ENCODE measurements around a stretch of chr10.

- PRO-cap = no peak
- RAMPAGE, long total RNA, 4 experiments = no peak in any of the 4 experiments
Observed at GRCh38 chr10:75440754-75441057, 9.3 kb downstream of the LRMDA start.

DNA sequence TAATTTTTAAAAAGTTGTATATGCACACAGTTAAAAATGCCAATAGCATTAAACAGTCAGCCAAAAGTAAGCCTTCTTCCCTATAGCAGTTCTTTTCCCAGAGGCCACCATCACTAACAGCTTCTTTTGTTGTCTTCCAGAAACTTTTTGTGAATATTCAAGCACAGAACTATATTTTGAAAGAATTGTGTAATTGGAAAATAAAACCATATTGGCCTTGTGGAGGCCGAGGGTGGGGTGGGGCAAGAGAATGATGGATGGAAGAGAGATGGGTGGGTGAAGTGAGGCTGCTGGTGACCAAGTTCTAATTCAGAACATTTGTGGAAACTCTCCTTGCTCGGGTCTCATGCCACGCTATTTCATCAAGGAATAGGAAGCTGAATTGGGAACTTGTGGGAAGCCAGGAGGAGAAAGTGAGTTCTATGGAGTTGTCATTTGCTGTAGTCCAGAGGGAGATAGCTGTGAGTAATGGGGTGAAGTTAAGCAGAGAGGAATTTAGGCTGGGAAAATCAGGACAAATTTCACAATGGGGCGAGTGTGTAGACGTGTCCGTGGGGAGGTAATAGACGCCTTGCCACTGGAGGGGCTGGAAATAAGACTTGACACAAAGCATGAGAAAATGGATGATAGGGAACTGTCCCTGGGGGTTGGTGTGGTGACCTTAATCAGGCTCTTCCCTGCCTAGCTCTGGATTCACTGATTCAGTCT, 339.2 kb downstream of the LRMDA start:
- PRO-cap = no peak
- RAMPAGE, long total RNA, 4 experiments = no peak in any of the 4 experiments

DNA sequence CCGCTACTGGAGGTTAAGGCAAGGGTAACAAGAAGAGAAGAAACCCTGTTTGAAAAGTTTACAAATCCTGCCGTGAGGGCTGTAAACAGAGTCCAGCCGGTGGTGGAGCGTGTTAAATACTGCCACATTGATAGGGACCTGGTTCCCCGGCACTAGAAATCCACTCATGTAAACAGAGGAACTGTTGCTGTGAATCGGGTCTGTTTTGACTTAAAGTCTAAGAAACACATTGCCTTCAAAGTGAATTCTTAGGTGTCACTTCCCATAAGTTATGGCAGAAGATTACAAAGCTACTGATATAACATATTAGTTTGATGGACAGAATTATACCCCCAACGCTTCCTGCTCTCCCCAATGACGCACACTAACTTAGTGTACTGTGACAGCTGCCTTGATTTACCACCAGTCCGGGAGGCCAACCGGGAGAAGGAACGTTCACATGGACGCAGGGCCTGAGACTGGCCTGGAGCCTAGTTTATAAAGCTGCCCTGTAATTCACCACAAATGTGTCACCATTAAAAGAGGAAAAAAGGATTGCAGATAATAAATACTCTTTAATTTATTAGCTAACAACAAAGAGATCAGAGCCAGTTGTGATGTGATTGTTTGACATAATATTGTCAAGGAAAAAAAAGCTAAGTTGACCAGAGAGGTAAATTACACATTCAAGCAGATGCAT, 820.5 kb downstream of the LRMDA start:
- PRO-cap = no peak
- RAMPAGE, long total RNA, 4 experiments = no peak in any of the 4 experiments

- PRO-cap = no peak
- RAMPAGE, long total RNA, 4 experiments = start-site peak on the plus strand in 1 of 4 experiments, at chr10:76444333-76444695 at its widest, 22 reads per replicate
Observed at GRCh38 chr10:76443970-76445043, 1012.9 kb downstream of the LRMDA start.

DNA sequence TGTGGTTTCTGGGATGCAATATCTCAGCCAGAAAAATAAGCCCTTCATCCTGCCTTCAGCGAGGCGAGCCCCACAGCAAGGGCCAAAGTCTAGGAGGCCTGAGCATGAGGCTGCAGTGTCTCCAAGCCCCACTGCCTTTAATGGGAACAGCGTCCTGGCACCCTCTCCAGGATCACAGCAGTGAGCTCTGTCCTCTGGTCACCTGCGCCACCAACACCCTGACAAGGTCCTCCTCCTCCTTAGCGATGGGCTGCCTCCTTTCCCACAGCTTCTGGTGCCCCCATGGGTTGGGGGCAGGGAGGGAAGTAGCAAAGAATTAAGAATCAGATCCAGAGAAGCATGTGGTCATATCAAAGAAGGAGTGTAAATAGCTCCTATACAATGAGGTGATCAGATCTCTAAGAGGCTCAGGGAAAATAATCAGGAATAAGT, 479.9 kb downstream of the KCNMA1 start:
- PRO-cap = no peak
- RAMPAGE, long total RNA, 4 experiments = no peak in any of the 4 experiments

- PRO-cap = no peak
- RAMPAGE, long total RNA, 4 experiments = no peak in any of the 4 experiments
Observed at GRCh38 chr10:77416701-77417308, 220.8 kb downstream of the KCNMA1 start.

DNA sequence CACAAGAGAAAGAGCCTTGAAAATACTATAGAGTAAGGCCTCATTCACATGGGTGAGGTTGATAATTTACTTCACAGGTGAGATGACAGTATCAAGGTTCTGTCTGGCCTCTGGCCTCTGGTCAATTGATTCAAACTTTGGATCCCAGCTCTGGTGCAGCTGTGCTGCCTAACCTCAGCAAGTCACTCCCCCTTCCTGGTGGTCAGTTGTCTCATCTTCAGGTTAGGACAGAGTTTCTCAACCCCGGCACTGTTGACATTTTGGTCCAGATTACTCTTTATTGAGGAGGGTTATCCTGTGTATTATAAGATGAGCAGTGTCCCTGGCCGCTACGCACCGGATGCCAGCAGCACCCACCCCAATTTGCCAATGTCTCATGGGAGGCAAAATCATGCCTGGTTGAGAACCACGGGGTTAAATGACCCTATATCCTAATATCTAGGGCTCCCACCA, 147.8 kb downstream of the KCNMA1 start:
- PRO-cap = no peak
- RAMPAGE, long total RNA, 4 experiments = no peak in any of the 4 experiments

DNA sequence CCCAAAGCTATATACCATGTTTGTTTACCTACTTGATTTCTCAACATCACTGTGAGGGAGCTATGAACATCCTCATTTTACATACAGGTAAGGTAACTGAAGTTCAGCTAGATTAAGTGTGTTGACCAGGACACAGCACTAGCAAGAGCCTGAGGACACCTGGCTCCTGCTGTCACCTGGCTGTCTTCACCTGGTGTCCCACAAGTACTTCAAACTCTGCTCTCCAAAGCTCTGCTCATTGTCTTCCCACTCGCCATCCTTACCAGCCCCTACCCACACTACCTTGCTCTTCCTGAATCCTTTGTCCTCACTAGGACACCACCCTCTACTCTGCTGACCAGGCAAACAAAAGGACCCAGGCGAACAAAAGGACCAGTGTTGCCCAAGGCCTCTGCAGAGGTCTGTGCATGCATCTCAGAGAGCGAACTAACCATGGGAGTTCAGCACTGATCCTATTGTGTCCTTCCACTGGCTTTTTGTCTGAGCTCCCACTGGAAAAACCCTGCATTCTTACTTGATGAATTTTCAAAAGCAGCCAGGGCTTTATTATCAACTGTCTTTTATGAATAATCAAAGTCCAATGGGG, 140.9 kb downstream of the KCNMA1 start:
- PRO-cap = no peak
- RAMPAGE, long total RNA, 4 experiments = no peak in any of the 4 experiments

DNA sequence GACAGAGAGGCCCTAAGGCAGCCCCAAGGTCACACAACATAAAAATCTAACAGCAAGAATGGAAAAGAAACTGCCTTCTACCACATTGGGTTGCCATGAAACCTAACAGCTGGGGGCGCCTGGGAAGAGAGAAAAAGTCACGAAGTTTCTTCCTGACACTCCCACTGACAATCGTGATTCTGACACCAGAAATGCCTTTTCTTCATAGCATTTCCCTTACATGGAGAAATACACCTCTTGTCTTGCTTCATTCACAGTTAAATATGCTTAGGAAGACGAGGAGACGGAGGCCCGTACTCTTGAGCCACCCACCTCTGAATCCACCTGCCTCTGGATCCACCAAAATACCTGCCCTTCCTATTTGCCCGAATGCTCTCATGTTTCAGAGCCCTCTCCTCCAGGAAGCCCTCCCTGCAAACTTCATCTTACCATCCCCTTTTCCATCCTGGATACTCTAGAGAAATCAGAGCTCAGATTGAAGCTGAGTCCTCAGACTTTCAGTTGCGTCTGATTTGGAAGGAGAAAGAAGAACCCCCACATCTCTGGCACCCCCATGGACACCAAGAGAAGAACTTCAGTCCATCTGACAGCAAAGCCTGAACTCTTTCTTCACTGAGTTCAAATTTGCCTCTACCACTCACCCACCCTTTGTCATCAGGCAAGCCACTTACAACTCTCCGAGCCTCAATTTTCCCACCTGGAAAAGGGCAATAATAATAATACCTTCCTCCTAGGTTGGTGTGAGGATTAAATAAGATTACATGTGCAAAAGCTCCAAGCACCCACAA, 135.4 kb downstream of the KCNMA1 start:
- PRO-cap = no peak
- RAMPAGE, long total RNA, 4 experiments = no peak in any of the 4 experiments

GRCh38 chr10:77552101-77552636, 85.4 kb downstream of the KCNMA1 start:
- PRO-cap = no peak
- RAMPAGE, long total RNA, 4 experiments = no peak in any of the 4 experiments

GRCh38 chr10:77553636-77553949, 84.0 kb downstream of the KCNMA1 start:
- PRO-cap = no peak
- RAMPAGE, long total RNA, 4 experiments = no peak in any of the 4 experiments

DNA sequence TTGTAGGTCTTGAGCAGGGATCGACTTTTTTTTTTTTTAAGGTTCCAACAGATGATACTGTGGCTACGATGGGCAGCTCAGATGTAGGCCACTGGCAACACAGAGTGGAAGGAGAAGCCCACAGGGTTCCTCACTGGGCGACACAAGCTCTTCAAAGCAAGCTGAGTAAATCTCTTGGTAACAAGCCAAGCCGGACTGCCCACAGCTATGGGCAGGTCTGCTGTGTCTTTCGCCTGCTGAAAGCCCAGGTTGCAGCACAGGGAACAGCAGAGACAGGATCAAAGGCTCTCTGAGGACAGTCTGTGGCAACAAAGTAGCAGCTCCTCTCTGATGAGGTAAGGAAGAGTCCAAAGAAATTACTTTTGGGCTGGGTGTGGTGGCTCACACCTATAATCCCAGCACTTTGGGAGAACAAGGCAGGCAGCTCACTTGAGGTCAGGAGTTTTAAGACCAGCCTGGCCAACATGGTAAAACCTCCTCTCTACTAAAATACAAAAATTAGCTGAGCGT, 83.6 kb downstream of the KCNMA1 start:
- PRO-cap = no peak
- RAMPAGE, long total RNA, 4 experiments = no peak in any of the 4 experiments

DNA sequence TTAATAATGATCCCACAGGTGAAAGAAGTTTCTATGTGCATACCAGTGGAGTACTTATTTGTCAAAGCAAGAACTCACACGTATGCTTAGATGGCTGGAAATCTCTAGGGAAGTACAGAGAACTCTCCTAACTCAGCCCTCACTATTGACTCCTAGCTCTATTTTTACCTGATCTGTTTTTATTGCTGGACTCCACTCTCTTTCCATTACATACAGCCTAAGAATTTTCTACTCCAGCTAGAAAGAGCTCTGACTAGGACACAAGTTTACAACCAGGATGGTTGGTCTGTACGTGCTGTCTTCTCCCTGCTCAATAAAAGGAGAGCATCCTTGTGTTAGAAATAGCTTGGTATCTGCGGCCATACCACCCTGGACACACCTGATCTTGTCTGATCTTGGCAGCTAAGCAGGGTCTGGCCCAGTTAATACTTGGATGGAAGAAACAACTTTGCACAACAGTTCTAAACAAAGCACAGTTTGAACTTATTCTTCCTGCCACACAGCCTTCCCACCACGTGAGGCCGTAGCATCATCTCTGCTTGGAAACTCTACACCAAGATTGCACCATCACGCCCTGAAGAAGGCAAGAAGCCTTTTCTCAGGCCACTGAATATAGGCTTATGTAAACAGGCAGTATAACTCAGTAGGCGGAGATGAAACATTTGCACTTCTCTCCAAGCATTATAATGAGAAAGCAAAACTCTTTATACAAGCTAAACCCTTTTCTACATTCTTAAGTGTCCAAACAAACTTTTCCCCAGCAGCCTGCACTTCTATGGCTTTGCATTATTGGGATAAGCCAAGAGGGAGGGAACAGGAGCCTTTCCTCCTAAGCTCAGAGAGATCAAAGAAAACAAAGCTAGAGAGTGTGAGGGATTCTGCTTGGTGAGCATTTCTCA, 50.7 kb downstream of the KCNMA1 start:
- PRO-cap = no peak
- RAMPAGE, long total RNA, 4 experiments = no peak in any of the 4 experiments

DNA sequence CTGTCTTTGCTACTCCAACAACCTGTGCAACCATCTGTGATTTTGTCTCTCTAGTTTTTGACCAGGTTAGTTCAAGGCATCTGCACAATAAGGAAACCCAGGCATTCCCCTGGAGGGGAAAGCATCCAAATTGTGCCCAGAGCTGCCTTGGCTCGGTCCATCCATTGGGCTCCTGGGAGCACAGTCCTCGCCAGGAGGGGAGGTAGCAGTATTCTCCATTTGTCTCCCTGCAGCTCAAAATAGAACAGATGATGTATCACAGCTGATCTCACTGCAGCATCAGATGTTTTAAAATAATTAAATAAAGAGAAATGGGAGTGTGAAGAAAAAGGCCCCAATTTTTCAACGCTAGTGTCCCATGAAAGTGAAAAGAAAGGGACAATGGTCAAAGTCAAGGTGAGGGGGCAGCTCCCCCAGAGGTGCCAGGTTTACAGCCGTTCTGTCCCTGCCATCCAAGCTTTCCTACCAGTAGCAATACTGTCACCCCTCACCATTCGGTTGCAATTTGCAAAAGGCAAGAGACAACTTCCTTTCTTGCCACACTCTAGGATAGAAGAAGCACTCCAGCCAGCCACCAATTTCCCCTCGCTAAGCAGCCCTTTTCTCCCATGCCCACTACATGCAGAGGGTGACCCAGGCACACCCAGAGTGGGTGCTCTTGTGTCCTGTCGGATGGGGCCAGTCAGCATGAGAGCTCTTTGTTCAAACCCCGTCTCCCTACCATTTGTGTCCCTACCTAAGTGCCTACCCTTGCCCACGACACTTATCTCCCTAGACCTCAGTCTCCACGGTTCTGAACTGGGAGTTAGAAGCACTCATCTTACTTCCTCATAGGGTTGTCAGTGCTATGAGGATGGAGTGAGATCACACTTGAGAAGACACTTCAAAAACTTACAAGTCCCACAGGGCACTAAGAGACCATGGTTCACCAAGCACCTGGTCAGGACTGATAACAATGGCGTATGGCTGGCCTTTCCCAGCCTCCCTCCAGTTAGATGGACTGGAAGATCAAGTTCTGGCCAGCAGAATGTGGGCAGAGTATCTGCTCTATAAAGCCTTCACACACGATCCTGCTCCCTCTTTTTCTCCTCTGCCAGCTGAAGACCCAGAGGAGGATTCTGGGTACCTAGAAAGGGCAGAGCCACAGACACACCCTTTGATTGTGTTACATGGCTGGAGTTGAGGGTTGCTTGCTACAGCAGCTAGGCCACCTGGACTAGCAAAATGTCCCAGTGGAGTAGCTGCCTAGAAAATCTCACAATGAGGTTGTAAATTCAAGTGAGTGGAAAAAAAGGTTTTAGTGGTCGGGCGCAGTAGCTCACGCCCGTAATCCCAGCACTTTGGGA, 43.4 kb downstream of the KCNMA1 start:
- PRO-cap = no peak
- RAMPAGE, long total RNA, 4 experiments = no peak in any of the 4 experiments

- PRO-cap = no peak
- RAMPAGE, long total RNA, 4 experiments = no peak in any of the 4 experiments
Observed at GRCh38 chr10:77602773-77603277, 34.8 kb downstream of the KCNMA1 start.

DNA sequence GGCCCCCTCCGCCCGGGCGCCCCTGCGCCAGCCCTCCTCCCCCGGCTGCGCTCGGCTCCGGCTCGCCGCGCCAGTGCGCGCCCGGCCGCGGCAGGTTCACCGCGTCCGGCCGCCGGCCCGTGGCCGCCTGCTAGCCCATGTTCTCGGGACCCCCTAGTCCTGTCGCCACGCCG, 451 bp upstream of the KCNMA1 start:
- PRO-cap = no peak
- RAMPAGE, long total RNA, 4 experiments = no peak in any of the 4 experiments

DNA sequence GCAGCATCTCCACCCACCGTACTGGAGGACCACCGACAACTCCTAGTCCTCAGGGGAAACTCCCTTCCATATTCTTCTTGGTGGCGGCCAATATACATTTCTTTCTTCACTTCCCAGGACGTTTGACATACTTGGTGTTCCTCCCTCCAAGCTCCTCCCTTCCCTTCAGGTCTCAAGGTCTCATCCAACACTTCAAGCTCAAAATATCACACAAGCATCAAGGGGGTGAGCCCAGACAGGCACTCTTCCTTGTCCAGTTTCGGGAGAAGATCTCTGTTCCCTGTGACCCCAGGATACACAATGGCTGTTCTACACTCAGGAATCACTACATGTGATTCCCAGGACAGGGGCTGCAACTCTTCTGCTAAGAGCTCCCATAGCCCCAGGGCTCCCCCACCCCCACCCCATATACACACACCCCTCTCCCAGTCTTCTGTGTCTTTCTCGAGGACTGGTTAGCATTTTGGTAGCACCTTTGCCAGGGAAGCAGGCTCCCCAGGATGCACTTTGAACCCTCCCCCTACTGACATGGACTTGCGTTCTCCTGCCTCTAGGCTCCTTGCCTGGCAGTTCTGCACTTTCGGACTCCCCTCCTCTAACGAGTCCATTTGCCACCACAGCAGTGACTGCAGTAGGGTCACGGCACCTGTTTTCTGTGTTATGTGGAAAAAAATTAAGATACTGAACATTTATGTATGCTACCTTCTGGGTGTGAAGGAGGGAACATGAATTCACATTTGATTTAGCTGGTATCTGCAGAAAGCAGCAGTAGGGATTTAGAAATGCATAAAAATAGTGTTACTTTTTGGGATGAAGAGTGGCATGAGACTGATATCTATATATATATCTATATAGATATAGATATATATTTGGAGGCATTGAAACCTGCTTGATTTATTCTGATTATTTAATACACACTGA, 141.4 kb upstream of the KCNMA1 start:
- PRO-cap = no peak
- RAMPAGE, long total RNA, 4 experiments = no peak in any of the 4 experiments

DNA sequence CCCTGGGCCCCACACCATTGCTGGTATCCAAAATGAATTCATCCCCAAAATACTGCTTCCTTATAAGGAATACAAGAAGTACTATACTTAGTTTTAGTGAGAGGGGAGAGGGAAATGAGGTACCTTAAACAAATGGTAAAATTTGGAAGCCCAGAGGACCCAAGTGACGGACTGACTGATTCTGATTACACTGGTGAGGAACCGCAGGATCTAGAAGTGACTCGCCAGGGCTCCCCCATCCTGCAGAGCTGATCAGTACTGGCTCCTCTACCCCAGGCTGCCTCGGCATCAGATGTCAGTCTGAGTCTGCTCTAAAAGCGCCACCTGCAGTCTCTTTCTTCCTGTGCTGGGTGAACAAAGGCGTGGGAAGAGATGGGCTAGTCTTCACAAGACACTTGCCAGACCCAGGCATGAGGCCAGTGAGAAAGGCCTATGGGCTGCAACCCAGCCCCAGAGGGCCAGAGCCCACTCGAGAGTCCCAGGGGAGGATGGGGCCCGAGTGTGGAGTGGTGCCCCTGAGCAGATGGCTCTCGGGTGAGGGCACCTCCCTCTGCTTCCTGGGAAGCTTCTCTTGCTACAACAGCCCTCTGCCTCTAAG, 89.0 kb downstream of the DLG5 start:
- PRO-cap = no peak
- RAMPAGE, long total RNA, 4 experiments = no peak in any of the 4 experiments

DNA sequence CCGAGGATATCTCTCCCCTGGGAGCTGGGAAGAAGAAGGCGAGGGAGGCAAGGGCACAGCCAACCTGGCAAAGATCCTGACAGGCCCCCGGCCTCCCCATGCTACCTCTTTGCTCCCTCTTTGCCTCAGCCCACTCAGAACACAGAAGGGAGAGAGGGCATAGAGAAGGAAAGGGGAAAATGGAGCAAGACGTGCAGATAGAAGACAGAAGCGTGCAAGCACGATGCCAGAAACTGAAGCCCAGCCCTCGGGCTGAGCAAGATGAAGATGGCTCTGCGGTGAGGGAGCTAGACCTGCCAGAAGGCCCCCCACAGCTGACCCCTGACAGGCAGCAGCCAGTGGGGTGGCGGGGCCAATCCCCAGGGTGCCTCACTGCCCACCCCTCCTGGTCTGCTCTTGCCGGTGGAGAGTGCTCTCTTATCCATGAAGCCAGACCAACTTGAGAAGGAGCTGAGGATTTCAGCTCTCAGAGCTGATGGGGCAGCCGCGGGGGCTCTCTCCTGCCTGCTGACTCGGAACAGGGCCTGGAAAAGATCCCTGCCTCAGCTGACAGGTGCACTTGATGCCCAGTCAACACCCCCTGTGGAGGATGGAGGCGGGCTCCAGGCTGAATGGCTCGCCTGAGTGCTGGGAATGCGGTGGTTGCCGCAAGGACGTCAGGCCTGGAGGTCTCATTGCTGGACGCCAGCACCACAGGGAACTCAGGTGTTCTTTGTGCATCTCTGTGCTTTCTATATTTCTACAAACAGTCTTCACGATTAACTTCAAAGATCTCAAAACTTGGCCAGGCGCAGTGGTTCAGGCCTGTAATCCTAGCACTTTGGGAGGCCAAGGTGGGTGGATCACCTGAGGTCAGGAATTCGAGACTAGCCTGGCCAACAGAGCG, 87.9 kb downstream of the DLG5 start:
- PRO-cap = no peak
- RAMPAGE, long total RNA, 4 experiments = no peak in any of the 4 experiments

- PRO-cap = no peak
- RAMPAGE, long total RNA, 4 experiments = no peak in any of the 4 experiments
Observed at GRCh38 chr10:78178843-78179489, 145.3 kb downstream of the RPS24 start.